Spinal cord (tissue), 3 donors: ENCODE data around the gene ARHGAP15.

DNA sequence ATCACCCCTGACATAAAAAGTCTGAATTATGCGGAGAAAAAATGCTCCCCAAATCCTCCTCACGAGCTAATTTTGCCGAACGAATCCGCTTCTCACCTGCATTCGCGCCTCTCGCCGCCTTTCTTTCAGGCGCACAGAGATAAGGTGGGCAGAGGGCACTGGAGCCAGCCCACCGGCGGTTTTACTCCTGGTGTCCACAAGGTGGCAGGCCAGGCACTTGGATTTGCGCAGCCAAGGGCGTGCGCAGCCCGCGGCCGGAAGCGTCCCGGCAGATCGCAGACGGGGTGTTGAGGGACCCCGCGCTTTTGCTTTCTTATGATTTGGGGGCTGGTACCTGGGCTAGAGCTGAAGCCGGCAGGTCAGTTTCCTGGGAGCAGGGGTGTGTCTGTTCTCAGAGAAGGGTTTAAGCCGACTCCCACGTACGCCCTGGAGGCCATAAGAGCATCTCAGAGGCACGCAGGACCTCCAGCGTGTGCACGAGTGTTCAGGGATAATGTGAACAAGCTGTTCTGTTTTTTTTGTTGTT, 305.5 kb upstream of the CXCR4 start:
- PRO-cap = no peak
- RAMPAGE, long total RNA = no peak

DNA sequence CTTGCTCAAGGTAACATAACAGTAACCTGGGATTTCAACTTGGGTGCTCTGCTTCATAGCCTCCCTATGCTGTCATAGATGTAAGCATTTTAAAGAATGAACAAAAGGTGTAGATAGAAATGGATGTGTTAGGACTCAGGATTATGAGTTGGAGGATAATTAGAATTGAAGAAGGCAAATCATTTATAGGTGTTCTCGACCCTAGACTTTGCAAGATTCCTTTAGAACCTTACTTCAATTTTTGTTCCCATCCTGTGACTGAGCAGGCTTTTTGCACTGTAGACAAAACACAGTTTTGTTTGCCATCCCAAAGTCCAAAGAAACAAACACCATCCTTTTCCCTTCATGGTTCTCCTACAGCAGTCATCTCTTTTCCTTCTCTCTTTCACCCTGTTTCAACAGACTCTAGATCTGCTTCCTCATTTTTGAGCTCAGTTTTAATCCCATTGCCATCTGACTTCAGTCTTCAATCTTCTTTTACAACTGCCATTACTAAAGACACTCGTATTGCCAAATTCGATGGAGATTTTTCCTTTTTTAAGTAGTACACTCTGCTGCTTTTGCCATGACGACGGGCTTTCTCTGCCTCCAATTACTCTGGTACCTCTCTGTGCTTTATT, 4.4 kb downstream of the HNMT start:
- PRO-cap = no peak
- RAMPAGE, long total RNA = no peak

GRCh38 chr2:138421810-138422209, 79.8 kb upstream of the SPOPL start:
- PRO-cap = no peak
- RAMPAGE, long total RNA = no peak

DNA sequence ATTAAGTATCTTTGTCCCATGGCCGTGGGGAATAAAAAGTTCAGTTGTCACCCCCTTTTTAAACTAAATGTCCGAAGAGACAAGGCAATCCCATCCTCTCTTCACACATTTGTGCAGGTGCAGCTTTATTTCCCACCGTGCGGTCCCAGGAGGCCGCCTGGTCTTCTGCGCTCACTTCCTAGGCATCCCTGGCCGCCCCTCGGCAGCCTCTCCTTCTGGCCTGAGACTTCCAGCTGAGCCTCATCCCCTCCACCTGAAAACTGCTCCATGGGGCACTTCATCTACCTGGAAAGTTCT, 588 bp upstream of the SPOPL start:
- PRO-cap = no peak
- RAMPAGE, long total RNA = no peak

DNA sequence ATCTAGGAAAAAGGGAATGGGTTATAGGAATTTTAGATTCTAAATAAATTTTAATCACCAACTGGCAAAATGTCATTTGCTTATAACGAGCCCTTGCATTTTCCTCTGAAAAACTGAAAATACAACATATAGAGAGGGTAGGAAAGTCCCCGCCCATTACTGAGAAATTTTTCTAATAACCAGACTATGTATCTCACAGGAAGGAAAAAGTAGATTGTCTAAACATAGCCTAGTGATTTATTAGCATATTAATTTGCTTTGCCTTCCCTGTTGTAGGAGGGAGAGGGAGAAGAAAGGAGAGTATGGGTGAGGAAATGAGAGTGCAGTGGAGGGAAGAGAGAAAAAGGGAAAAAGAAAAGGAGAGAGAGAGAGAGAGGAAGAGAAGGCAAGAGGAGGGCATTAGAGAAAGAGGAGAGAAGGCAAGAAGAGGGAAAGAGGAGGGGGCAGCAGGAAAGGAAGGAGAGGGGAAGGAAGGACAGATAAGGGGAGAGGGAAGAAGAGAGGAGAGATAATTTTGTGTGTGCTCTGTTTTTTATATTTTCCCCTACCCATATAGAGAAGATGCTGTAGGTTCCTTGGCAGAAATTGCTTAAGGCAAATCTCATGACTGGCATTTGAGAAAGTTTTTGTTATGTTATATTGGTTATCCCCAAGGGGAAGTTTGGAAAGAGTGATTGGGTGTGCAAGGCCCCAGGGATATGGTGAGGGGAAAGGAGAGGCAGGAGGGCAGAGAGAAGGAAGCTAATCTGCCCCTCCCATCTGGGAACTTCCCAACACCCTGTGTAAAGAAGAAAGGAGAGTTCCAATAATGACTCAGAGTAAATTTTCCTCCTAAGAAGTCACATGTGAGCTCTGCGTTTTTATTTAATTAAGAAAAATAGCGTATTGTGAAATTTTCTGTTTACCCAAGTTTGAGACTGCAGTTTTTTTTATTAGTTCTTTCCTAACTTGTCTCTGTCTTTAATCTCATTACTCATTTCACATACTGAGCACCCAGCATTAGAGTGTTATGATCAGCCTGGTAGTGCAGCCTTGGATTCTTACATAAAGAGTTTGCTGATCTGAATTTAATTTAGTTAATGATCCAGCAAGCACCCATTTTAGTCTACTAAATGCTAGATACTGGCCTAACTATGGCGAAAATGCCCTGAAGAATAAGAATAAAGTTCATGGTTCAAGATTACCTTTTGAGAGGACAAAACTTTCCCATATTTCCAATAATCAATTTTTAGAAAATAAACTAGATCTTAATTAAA, 3.3 kb upstream of the KYNU start:
- PRO-cap = no peak
- RAMPAGE, long total RNA = no peak

- PRO-cap = no peak
- RAMPAGE, long total RNA = no peak
Observed at GRCh38 chr2:143128460-143129582, at the start of gene ARHGAP15. ARHGAP15 (plus strand) TSS chr2:143129419.

- PRO-cap = no peak
- RAMPAGE, long total RNA = no peak
Observed at GRCh38 chr2:143150270-143150772, 21.1 kb downstream of the ARHGAP15 start.

- PRO-cap = no peak
- RAMPAGE, long total RNA = no peak
Observed at GRCh38 chr2:143255848-143256444, 126.7 kb downstream of the ARHGAP15 start.

- PRO-cap = no peak
- RAMPAGE, long total RNA = no peak
Observed at GRCh38 chr2:143481231-143481816, 352.1 kb downstream of the ARHGAP15 start.

GRCh38 chr2:143525575-143525982, 396.4 kb downstream of the ARHGAP15 start:
- PRO-cap = no peak
- RAMPAGE, long total RNA = no peak

GRCh38 chr2:144350075-144350911, 18.0 kb upstream of the GTDC1 start:
- PRO-cap = no peak
- RAMPAGE, long total RNA = no peak

- PRO-cap = no peak
- RAMPAGE, long total RNA = no peak
Observed at GRCh38 chr2:144388428-144389095, 56.2 kb upstream of the GTDC1 start.

DNA sequence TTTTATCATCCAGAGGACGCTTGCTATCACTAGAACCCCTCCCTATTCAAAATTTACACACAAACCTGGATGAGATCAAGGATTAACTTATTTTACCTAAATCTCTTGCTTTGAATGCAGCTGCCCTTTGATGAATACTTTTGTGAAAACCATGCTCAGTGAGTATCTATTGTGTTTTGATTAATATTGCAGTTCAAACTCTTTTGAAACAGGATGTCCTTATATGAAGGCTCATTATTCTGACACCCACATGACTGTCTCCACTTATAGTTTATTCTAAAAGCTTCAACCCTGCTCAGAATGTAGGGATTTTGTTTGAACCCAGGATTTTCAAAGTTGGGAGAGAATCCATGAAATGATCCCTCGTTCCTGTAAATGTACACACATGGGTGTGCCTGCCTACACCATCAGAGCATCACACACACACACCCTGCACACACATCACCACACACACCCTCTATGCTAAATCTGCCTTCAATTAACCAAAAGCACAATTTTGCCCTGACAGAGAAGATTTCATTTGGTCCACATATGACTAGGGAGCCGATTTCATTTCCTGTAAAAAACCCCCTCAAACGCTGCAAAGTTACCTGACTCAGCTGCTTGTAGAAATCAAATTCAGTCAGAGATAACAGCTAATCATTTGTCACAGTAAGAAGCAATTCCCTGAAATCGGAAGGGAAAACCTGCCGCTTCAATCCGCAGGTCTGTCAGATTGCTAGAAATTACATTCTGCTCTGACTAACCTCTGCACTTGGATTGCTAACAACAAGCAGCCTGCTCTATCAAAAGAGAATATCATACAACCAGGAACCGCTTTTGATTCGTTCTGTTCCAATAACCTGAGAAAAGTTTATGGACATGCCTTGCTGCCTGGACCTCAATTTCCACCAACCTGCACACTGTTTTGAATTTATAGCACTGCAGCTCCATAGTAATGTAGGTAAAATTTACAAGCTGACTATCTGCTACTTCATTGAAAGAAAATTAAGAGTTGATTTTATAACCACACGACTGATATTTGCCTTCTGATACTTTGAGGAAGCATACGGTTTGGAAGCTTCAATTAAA, 65.1 kb downstream of the ZEB2 start:
- PRO-cap = no peak
- RAMPAGE, long total RNA = no peak

- PRO-cap = no peak
- RAMPAGE, long total RNA = no peak
Observed at GRCh38 chr2:144460747-144461988, 58.8 kb downstream of the ZEB2 start.

DNA sequence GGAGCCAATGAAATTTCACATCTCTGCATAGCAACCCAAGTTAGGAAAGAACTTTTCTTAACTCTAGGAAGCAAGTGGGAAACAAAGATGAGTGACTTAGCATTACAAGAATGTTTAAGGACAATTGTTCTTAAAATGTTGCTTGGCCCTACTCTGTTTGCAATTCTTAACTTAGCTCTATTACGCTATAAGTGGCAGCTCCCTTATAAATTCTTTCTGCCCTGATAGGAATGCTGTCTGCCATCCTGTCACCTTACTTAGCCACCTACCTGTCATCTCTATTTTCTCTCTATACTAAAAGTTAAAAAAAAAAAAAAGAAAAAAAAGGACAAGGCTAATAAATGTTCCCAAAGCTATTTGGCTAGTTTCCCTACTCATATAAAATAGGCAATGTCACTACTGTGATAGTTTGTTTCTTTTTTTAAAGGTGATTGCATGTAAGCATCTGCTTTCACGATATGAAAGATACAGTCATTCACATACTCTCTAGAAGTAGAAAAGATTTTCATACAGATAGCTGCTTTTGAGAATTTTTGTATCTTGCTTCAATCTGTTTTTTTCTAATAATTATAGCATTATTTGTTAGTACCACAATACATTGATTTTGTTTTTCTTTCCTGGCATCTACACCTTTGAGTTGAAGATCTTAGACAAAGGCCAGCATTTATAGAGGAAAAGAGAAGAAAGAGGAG, 39.3 kb downstream of the ZEB2 start:
- PRO-cap = no peak
- RAMPAGE, long total RNA = no peak

DNA sequence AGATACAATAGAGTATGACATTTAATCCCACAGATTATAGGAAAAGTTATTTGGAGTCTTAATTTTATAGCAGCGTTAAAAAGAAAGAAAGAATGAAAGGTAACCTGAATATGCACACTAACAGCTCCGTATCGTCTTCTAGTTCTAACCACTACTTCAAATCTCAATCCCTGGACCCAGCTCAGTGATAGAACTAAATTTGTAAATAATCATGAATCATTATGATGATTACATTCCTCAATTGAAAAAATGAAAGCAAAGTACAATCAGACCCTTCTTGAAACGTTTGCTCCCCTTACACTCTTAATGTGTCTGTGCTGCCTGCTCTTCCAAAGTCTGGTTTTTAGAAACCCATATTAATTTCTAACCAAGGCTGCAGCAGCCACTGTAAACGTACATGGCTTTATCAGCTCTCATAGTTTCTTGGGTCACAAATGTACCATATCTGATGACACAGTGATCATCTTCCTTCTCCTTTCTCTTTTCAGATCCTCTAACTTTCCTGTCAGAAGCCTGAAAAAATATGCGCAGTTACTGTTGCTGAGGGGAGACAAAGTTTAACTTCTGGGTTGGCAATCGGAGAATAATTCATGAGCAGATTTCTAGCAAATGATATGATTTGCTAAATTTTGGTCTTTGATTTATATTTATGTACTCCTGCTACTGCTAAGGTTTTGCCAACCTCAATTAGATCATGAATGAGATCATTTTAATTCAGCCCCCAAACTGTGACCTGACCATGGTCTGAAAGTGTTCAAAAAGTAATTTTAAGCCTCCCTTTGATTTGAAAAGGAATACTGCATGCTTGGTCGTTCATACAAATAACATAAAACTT, 12.4 kb downstream of the ZEB2 start:
- PRO-cap = no peak
- RAMPAGE, long total RNA = no peak

GRCh38 chr2:144509019-144509576, 10.8 kb downstream of the ZEB2 start:
- PRO-cap = no peak
- RAMPAGE, long total RNA = no peak

GRCh38 chr2:144514093-144514757, 5.7 kb downstream of the ZEB2 start:
- PRO-cap = no peak
- RAMPAGE, long total RNA = no peak

DNA sequence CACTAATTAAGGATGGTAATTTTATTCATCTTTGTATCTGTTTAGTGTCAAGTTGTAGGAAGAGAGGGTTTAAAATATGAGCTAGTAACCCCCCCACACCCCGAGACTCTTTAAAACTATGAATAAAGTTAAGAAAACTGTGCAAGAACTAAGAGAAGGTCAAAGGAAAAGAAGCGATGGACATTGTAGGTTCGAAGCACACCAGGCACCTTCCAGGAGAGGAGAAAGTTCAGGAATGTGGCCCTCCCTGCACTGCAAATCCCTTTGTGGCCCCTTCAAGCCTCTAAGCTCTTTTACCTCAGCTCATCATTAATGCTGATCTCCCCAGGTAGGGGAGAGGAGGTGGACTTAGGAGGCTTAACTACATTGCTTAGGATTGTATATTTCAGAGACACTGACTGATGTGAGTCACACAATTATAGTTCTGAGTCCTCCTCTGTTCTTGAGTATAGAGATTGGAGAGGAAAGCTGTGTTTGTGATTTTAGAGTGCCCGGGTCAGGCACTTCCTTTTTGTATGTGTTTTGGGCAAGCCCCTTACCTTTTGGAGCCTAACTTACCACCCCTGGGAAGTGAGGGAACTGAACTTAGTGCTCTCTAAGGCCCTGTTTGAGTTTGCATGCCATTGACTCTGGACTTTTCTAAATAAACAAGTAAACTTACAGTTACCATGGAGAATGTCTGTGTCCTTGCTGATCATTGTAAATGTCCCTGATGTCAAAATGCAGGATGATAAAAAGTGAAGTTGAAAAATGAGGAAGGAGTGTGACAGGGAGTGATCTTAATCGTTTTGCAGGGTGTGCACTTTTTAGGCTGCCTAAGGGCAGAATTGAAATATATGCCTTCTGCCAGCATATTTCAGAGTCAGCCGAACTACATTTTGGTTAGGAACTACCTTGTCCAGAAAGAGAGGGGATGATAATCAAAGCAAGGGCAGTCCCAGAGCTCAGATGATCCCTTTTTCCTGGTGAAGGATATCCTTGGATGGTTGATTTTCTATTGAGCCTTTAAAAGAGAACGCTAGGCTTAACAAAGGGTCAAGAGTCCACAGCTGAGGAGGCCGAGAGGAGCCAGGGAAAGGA, 140.9 kb upstream of the ZEB2 start:
- PRO-cap = no peak
- RAMPAGE, long total RNA = no peak

DNA sequence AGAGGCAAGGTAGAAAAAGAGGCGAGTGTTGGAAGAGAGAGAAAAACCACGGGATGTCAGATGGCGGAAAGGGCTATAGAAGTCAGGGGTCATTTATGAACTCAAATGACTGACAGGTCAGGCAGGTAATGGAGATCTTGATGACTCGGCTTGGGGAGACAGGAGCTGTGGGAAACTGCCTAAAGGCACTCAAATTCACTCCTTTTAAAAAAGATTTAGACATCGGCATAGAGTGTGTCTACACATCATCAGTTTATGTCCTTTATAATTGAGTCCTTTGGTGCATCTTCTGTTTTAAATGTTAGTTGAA, 197.4 kb upstream of the ACVR2A start:
- PRO-cap = no peak
- RAMPAGE, long total RNA = no peak